Pericardium (tissue), 1 donor: ENCODE measurements around a stretch of chr6.

GRCh38 chr6:89435999-89436618 lies 3.2 kb downstream of the ANKRD6 start:
- RRBS: no CpG with 5 or more reads among the region's 3 CpGs

DNA sequence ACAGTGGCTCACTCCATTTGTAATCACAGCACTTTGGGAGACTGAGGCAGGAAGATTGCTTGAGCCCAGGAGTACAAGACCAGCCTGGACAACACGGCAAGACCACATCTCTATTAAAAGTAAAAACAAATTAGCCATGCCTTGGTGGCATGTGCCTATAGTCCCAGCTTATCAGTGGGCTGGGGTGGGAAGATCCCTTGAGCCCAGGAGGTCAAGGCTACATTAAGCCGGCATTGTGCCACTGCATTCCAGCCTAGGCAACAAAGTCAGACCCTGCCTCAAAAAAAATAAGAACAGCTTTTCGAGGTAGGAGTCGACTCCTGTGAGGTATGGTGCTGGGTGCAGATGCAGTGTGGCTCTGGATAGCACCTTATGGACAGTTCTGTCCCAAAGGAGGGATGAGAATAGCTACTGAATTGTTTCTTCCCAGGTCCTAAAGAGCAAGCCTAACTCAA lies 82.3 kb upstream of the LYRM2 start:
- RRBS: no CpG with 5 or more reads among the region's 4 CpGs

- RRBS: no CpG with 5 or more reads among the region's 13 CpGs
Observed at GRCh38 chr6:89834823-89835513, 15.4 kb upstream of the MDN1 start.

GRCh38 chr6:89862413-89862927 lies 31.8 kb upstream of the GJA10 start:
- RRBS: no CpG with 5 or more reads among the region's 6 CpGs

- RRBS: no CpG with 5 or more reads among the region's 4 CpGs
Observed at GRCh38 chr6:89868190-89869093, 25.8 kb upstream of the GJA10 start.

DNA sequence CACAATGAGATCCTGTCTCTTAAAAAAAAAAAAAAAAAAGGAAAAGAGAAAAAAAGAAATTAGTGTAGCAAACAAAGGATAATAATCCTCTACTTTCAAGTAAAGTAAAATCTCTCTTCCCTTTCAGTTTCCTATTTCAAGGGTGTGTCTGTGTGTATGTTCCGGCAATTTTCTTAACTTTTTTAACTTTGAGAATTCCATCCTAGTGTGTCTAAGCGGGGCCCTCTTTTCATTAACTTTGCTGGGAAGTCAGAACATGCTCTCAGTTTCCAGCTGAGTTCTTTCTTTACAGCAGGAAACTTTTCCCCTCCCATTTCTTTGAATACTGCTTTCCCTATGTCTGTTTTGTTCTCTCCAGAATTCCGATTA lies 16.0 kb downstream of the GJA10 start:
- RRBS: no CpG with 5 or more reads among the region's 3 CpGs

DNA sequence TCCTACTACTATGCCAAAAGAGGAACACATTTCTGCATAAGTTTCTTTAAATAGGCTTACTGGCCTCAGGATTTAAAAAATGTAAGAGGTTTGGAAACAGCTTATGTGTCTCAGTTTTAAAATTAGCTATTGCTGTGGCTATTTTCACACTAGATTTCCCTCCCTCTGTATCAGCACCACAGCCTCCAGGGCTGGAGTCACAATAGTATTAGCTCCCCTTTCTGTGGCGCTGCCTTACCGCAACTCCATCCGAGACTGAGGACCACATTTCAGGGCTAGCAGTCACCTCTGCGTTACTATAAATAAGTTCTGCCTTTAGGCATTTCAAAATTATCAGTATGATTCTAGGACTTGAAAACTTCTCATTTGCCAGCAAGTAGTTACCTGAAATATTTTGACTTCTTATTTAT lies 105.7 kb downstream of the GJA10 start:
- RRBS: no CpG with 5 or more reads among the region's 4 CpGs

GRCh38 chr6:90079710-90080446 lies 185.6 kb downstream of the GJA10 start:
- RRBS: no CpG with 5 or more reads among the region's 9 CpGs

DNA sequence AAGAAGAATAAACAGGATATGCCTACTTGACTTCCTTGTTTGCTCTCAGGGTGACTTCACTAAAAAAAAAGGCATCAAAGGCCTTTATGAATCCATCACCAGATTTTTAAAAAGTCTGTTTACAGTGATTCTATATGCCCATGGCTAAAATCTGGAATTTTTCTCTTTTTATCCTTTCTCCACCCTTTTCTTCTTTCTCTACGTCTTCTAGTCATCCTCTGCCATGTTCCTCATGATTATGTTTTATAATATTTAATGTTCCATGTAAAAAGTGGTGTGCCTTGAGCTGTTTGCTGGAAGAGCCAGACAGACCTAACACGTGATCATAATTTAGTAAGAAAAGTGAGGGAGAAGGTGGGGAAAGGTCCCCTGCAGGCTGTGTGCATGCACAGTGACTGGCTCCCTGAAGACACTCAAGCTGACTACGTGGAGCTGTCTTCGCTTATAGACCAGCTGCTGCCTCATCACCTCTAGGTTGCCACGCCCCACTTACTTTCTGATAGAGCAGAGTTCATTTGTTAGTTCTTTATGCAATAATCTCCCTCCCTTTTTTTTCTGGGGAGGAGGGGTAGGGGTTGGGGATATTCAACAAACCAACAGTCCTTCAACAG lies 157.5 kb downstream of the BACH2 start:
- RRBS: no CpG with 5 or more reads among the region's 5 CpGs

DNA sequence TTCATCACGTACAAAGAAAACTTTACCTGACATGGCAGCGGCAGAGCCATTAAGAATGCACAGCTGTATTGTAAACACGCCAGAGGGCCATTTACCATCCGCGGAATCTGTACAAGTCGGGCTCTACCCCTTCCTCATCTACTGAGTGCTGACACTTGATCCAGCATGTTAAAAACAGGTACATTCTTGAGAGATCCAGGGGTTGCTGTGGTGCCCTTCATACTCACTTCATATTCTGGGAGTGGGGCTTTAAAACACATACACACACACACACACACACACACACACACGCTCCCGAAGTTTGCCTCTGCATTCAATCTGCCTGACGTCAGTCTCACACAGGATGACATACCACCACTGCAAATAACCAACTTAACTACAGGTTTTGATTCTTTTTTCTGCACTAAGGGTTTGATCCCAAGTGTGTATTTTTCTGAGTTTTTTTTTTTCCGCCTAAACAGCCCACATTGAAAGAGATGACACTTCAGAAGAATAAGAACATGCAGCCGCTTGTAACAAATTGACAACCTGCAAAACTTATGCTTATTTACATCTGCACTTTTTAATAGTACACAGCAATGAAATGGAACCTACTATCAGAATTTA lies 77.0 kb downstream of the BACH2 start:
- RRBS: no CpG with 5 or more reads among the region's 11 CpGs

- RRBS: no CpG with 5 or more reads among the region's 2 CpGs
Observed at GRCh38 chr6:90233205-90233594, 63.4 kb downstream of the BACH2 start.

DNA sequence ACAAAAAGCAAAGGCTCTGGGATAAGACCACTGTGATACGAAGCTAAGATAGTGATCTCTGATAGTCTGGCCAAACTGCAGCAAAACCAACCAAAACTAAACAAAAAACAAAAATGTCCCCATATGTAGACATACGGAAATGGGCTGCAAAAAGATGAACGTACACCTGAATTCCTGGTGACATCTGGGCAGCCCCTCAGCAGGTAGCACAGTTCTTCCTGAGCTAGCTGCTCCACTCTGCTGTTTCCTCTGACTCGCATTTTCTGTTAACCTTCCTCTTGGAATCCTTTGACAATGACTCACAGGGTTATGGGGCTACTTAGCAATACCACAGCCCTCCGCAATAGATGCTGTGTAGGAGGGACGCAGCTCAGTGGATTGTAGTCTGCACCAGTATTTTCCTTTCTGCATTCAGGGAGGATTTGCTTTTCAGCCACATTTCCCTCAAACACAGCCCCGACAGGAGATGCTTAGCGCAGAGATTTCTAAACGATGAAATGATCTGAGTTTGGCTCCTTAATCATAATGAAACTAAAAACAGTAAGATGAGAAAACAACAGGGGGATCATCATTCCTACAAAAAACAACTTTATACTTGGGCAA lies 12.4 kb downstream of the BACH2 start:
- RRBS: no CpG with 5 or more reads among the region's 9 CpGs

DNA sequence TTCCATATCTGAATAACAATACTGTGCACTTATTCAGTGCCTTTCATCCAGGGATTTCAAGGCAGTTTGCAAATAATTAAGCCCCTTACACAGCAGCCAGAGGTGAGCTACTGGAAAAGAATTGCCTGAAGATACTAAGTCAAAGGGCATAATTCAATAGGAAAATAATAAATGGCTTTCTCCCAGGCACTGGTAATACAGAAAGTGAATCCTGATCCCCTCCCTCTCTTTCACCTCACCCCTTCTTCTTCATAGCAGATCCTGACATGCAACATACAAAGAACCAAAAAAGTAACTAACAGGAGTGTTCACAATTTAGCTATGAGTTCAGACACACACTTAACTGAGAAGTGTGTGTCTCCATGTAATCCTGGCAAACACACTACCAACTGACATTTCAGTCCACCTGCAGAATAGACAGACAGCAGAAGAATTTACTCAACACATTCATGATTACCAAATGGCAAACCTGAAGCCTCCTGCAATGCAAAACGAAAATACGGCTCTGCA lies 2.8 kb downstream of the BACH2 start:
- RRBS: no CpG with 5 or more reads among the region's 2 CpGs

GRCh38 chr6:90304237-90304784 lies 7.7 kb upstream of the BACH2 start:
- RRBS: no CpG with 5 or more reads among the region's 6 CpGs

DNA sequence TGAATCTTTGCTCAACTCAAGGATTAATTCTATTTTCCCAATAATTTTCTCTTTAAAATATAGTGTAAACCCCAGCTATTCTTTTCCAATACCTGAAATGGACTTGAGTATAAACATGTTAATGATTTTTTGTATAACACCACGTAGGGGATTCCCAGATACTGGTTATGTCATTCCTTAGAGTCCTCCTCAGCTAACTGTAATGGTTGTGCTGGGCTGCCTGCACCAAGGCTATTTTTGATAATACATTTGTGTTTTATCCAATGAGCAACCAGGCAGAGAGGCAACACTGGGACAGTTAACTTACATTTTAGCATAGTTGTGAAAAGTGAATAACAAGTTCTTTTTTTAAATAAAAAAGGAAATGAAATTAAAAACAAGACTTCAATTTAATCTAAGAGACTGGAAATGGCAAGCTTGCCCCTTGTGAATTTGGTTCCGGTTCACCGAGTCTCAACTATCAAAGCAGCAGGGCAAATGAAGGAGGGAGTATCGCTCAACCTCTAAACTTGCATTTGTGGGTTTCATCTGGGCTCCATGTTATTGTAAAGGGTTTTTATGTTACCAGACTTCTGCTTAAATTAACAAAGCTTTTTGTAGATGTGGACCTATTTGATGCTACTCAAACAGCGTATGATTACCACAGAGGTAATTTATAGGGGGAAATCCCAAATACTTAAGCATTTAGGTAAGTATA lies 18.8 kb upstream of the BACH2 start:
- RRBS: no CpG with 5 or more reads among the region's 5 CpGs

- RRBS: no CpG with 5 or more reads among the region's 17 CpGs
Observed at GRCh38 chr6:90413620-90414419, 117.2 kb upstream of the BACH2 start.

GRCh38 chr6:90536442-90537022 lies 50.3 kb downstream of the MAP3K7 start:
- RRBS: no CpG with 5 or more reads among the region's 5 CpGs

DNA sequence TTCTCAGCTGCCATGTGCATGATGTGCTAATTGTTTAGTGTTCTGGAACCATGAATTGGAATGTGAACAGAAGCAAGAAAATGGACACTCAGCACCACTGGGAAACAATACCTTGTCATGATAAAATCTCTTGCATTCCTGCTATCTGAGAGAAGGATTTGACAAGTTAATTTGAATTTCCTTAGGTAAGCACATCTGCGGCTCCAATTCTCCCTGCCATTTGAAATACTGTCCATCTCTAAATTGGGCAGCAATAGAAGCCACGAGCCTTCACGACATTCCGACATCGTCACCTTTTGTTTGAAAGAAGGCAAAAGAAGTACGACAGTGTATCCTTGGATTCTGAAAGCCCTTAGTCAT lies 1104.6 kb upstream of the MAP3K7 start:
- RRBS: no CpG with 5 or more reads among the region's 6 CpGs

- RRBS: no CpG with 5 or more reads among the region's 3 CpGs
Observed at GRCh38 chr6:92908307-92908905, 511.0 kb downstream of the EPHA7 start.

DNA sequence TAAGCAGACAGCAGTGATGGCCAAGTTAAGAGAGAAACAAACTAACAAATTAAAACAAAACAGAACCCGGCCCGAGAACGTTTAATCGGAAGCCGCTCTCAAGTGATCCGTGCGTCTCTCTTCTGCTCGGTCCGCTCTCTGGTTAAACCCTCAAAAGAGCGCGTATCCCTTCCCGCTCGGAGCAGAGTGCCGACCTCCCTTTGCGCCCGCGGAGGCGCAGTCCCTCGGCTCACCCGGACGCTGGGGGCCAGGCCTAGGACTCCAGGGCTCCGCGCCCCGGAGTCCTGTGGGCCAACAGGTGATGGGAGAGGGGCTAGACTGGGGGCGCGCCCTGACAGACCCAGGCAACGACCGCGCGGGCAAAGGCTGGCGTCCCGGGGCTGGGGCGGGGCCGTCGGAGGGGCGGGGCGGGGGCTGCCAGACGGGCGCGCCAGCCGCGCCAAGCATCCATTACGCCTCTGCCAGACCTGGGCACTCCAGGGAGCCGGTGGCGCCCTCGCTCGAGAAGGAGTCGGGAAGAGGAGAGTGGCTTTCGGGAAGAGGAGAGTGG lies 2.8 kb downstream of the EPHA7 start:
- RRBS: 3% methylated on average over 16 of the region's 49 CpGs